Cardiac ventricle fibroblast (primary cell): ENCODE data around the genes ERBB4, ATIC and TMEM169.

DNA sequence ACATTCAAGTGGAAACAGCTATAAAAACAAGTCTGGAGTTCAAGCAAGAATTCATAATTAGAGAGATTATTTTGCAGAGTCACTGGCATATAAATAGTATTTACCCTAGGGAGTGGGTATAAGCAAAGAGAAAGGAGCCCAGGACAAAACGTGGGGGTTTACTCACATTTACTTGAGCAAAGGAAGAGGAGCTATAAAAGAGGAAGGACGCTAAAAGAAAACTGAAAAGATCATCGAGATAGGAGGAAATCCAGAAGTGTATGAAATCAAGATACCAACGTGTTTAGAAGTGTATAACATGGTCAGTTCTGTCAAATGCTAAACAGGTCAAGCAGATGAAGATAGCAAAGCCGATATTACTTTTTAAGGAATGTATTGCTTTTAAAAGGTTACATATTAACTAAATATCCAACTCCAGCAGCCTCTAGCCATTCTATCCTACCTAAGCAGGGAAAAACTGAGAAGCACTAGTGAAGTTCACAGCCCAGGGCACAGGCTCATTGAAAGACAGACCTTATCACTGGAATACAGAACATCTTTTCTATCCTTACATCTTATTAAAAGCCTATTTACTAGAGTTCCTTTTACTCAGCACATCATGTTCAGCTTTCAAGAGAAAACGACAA lies 8.6 kb downstream of the KANSL1L start:
- RAMPAGE, long total RNA, result no peak

GRCh38 chr2:210527332-210527785 lies 29.0 kb upstream of the CPS1 start:
- RAMPAGE, long total RNA, result no peak

DNA sequence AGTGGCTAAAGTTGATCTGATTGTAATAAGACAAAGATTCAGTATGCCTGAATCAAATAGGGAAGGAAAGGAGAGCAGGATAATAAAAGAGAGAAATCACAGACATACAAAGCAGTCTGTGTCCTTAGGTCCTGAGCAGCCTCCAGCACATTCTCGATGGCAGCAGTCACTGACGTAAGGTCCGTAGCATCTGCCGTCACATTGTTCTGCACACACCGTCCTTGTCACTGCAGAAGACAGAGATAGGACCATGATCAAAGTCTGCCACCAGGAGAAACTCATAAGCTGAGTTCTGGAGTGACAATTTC lies 813.7 kb downstream of the ERBB4 start:
- RAMPAGE, long total RNA, result no peak

DNA sequence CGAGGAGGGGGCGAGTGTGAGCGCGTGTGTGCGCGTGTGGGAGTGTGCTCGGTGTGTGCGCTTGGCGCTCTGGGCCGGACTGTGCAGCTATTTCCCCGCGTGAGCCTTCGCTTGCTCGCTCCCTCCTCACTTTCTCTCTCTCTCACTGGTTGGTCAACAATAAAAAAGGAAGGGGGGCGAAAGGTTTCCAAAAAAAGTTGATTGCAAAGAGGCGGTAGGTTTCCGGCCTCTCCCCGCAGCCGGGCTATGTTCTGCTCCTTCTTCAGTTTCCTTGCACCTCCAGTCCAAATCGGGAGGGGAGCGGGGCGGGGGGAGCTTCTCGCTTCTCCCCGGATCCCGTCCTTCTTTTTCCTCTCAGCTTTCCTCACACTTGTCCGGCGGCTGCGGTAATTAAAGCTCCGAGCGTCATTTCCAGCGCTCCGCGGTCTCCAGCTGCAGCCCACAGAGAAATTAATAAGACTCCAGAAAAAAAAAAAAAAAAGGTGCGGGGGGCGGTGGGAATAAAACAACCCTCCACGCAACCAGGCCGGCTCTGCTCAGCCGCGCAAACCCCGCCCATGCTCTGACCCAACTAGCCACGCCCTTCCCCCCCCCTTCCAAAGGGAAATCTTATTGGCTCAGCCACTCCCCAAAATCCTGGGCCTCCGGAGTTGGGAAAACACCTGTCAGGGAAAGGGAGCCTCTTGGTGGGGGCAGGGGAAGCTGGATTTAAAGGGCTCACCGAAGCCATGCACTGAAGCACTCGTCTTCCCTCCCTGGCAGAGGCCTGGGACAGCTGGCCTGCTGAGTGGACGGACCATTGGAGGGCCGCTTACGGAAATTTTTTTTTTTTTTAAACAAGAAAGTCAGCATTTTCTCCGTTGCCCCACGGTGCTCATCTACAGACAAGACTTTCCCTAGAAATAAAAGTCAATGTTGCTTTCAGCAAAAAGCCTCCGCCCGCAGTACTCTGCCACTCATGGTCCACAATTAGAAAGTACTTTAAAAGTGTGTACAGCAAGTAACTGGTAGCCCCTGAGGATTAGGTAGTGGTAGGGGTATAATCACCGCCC lies at the start of gene ERBB4:
Gene ERBB4 (minus strand): TSS at position 83 of the 1,052 bp plus-strand sequence.
- RAMPAGE, long total RNA, result no peak

DNA sequence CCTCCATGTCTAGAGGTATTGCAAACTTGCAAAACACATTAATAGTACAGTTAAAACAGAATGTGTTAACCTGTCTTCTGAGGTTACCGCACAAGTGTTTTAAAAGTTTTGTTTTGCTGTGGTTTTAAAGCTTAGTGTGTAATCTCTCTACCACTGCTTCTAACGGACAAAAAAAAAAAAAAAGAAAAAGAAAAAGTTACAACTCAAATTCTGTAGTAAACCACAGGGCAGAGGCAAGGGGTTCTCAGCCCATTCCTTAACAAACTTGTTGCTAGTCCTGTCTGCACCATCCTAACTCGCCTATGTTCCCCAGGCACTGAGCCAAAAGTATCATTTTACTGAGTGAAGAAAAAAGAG lies 47.3 kb downstream of the IKZF2 start:
- RAMPAGE, long total RNA, result no peak

GRCh38 chr2:214808939-214809328 lies 549 bp downstream of the BARD1 start:
- RAMPAGE, long total RNA, result no peak

- RAMPAGE, long total RNA, result no peak
Measured at GRCh38 chr2:215311588-215312820, at the start of gene ATIC. ATIC (plus strand) TSS chr2:215312059.

- RAMPAGE, long total RNA, result no peak
Measured at GRCh38 chr2:215378824-215379804, 56.8 kb downstream of the FN1 start.

- RAMPAGE, long total RNA, result no peak
Measured at GRCh38 chr2:215382014-215382530, 53.8 kb downstream of the FN1 start.

GRCh38 chr2:215386653-215387056 lies 49.2 kb downstream of the FN1 start:
- RAMPAGE, long total RNA, result no peak

DNA sequence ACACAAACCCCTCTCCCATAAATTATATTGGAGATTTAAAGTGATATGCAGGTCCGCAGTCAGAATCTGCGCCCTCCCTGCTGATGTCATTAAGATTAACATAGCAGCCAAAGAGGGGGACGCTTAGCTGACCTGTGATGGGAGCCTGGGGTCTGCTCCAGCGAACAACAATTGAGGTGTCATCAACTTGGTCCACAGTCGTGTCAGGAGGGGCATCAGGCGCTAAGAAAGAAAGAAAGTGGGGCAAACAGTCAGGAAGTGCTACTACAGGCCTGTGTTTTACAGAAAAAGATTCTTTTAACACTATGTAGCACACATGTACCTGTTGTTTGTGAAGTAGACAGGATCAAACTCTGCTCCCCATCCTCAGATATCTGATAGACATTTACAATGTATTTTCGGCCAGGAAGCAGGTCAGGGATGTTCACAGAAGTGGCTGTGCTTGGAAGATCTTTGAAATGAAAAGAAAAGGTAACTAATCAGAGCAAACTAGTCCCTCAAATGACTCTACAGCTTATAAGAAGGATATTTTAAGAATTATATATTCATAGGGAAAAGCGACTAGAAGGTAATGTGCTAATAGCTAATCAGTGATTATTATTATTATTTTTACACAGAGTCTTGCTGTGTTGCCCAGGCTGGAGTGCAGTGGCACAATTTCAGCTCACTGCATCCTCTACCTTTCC lies 27.7 kb downstream of the FN1 start:
- RAMPAGE, long total RNA, result no peak

DNA sequence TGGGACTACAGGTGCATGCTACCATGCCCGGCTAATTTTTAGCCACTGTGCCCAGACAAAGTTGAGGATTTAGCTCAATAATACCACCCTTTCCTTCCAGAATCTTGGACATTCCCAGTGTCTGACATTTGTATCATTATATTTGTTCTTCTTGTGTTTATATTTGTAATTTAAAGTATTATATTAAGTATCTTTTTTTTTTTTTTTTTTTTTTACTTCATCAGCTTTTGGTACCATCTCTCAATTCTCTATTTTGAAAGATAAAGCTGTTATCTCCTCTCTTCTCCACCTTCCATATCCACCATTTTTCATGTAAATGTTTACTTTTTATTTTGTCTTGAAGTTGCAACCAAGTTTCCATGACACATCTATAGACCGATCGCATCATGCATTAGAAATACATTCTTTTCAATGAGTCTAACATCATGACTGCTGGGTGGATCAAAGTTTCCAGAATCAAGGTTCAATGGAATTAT lies 23.3 kb downstream of the FN1 start:
- RAMPAGE, long total RNA, result no peak

GRCh38 chr2:215433197-215433661 lies 2.6 kb downstream of the FN1 start:
- RAMPAGE, long total RNA, result no peak

DNA sequence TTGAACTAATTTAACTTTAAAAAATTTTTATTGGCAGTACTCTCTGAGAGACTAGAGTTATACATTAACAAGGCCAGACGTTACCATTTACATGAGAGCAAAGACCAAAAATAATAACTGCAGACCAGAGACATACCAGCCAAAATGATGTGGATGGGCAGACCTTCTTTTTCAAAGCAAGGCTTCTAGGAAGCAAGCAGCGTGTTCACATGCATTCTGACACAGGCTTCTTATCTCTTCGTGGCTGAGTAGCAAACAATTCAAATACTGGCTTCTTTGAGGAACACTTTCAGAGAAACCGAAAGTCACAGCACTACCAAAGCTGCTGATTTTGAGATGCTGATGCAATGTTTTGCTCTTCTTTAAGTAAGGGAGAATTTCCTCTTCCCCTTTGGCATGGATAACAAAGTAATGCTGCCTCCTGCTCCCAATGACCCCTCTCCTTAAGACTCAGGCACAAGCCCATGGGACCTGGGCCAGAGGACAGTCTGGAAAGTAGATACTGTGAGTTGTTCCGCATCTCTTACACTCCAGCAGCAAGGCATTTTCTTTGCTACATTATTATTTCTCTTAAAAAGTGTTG lies 182.0 kb downstream of the MREG start:
- RAMPAGE, long total RNA, result no peak

DNA sequence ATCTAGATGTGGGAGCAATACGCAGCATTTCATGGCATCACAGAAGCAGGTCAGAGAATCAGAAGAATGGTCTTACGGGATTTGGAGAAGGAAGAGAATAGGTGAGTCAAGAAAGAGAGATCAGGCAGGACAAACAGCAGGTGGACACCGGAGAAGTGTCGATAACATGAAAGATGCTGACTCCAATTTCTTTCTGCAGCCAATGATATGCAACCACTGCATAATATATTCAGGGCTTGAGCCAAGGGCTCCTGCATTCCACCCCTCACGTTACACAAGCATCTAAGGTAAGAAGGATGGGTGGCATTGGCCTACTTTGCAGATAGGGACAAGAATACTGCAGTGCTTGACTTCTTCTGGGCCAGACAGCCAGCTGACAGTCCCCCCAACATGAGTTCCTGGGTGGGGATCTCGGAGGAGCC lies 13.5 kb downstream of the MREG start:
- RAMPAGE, long total RNA, result no peak

DNA sequence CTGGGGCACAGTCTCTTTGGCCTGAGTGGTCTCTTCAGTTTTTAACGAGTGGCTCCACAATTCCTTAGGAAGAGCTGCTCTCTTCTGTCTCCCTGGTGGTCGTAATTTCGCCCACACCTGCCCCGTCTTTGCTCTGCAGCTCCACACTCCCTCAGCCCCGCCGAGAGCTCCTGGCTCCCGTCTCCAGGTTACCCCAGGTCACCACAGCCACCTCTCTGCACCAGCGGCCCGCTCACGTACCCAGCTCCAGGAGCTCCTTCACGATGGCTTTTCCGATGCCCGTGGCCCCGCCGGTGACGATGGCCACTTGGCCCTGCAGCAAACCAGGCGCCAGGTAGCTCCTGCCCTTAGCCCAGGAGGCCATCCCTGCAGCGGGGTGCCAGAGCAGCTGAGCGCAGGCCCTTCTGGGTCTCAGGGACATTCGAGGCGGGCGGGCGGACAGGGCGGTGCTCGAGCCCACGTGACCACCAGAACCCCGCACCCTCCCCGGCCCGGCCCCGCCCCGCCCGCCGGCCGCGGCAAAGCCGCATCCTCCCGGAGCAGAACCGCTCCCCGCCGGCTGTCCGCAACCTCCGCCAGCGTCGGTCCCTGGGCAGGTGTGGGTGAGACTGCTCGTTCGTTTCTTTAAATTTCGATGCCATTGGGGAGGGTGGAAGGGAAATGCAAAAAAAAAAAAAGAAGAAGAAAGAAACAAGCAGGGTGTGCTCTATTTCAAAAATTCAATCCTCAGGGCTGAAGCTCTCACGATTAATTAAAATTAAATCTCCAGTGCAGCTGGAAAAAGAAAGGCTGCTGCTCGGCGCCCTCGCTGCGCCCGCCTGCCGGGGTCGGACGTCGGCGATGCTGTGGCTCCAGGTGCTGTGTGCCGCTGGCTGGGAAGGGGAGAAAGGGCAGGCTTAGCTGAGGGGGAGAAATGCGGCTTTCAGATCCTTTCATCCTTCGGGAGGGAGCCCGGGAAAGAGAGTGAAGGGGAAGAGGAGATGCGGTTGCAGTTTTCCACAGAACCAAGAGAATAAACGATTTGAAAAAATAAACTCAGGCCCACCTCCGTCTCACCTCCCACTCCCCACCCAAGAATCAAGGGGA lies at the start of gene TMEM169:
Gene TMEM169 (plus strand): TSS at position 542 of the 1,086 bp plus-strand sequence.
- RAMPAGE, long total RNA, result no peak

DNA sequence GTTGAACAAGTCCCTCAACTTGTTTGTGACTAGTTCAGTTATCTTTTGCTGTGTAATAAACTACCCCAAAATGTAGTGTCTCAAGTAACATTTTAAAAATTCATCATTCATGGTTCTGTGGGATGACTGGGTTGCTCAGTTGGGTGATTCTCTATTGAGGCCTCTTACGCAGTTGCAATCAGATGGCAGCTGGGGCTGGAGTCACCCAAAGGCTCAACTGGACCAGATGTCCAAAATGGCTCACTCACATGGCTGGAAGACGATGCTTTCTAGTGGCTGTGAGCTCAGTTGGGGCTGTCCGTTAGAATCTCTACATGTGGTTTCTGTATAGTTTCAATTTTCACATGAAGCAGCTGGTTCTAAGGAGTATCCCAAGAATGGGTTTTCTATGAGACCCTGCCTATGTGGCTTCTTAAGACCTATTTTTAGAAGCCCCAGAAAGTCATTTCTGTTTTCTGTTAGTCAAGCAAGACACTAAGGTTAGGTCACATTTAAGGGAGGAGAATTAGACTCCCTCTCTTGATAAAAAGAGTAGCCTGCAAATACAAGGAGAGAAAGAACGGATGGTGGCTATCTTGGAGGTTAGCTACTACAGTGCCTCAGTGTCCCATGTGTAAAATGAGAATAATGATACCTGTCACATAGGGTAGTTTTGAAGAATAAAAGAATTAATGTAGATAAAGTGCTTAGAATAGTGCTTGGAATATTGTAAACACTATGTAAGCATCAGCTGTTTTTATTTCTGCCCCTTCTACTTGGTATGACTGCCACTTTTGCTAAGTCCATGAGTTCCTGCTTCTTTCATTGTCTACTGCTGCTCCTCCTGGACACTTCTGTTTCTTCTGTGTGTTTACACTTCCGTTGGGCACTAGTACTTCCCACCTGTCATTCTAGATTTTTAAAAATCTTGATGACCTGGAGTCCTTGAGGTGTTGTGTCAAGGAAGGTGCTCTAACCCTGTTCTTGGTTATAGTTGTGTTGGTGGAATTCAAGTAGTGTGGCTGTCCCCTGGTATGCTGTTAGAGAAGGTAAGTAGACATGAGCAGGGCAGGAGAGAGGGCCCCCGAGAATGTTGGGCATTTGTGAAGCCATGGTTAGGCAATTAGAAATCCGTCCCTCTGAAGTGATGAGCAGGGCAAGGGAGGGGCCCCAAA lies 4.7 kb downstream of the XRCC5 start:
- RAMPAGE, long total RNA, result no peak

GRCh38 chr2:216486602-216487258 lies 11.9 kb upstream of the RPL37A start:
- RAMPAGE, long total RNA, result no peak

DNA sequence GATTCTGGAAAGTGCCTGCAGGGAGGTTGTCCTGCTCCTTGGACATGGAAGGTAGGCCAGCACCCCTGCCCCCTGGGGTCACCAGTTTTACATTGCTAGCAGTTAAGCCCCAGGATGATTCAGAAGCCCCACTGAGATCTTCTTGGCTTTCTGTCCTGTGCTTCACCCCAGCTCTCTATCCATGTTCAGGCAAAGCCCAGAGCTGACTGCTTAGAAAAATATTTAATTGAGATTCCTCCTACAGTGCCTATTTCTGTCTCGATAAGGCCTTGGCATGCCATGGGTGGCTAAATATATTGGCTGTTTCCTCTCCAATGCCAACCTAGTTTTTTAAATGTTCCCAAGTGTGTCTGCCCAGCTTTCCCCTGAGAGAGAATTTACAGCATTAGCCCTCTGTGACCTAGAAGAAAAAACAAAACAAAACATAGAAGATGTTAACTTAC lies 48.4 kb downstream of the RPL37A start:
- RAMPAGE, long total RNA, result no peak

DNA sequence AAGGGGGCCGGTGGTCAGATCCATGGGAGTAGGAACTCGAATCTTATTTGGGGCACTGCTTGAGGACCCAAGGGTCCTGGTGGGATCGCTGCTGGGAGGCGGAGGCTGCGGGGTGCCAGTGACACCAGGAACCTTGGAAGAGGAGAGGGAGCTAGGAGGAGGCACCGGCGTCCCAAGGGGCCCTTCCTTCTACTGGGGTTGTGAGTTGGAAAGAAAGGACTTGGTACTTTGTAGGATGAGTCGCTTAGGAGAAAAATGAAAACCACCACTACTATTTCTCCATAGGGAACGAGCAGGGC lies 1.0 kb downstream of the IGFBP2 start:
- RAMPAGE, long total RNA, result no peak